Measurements from ENCODE around the gene NOSTRIN.

GRCh38 chr2:165112136-165112628, 91.7 kb downstream of the SCN3A start:
- PRO-cap = no peak

GRCh38 chr2:165573756-165574564, 104.5 kb downstream of the CSRNP3 start:
- PRO-cap = bidirectional peak, plus-strand start at chr2:165574241, minus-strand start at chr2:165574126

- PRO-cap = no peak
Observed at GRCh38 chr2:165682439-165682891, 111.6 kb downstream of the GALNT3 start.

DNA sequence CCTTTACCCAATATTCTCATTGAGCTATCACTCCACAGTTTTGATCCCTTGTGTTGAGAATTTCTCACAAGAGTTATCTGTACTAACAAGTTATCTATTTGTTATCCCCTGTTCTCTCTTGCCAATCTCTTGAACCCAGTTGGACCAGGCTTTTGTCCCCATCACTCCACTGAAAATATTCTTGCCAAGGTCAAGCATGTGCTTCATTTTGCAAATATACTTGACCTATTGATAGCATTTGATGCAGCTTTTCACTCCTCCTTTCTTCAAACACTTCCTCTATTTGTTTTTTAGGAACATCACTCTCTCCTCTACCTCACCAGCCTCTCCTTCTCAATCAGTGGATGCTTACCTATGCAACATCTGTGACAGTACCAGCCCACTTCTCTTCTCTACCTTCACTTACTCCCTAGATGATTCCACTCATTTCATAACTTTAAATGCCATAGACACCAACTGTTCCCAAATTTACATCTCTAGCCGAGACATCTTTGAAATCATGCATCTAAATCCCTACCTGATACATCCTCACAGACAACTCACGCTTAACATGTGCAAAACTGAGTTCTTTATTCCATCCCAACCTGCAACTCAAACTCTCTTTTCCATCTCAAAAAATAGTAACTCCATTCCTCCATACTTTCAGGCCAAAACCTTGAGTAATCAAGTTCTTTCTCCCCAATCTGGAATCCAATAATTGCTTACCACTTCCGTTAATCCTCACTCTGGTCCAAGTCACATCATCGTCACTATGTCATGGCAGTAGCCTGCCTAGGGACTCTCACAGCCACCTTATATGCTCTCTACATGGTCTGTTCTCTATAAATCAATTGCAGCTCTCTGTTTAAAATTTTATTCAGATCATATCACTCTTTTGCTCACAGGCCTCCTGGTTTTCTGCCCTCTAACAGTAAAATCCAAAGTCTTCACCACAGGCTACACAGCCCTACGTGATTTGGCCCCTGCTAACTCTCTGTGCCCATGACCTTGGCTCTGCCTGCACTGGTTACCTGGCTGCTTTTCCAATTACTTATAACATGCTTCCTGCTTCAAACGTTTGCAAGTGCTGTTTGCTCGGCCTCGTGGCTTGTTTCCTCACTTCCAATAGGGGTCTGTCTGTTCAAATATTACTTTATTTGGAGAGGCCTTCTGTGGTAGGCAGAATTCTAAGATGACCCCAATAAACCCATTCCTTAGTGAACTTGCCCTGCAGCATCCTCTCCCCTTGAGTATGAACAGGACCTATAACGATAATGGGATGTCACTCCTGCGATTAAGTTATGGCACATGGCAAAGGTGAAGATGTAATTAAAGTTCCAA, 188.9 kb downstream of the STK39 start:
- PRO-cap = no peak

DNA sequence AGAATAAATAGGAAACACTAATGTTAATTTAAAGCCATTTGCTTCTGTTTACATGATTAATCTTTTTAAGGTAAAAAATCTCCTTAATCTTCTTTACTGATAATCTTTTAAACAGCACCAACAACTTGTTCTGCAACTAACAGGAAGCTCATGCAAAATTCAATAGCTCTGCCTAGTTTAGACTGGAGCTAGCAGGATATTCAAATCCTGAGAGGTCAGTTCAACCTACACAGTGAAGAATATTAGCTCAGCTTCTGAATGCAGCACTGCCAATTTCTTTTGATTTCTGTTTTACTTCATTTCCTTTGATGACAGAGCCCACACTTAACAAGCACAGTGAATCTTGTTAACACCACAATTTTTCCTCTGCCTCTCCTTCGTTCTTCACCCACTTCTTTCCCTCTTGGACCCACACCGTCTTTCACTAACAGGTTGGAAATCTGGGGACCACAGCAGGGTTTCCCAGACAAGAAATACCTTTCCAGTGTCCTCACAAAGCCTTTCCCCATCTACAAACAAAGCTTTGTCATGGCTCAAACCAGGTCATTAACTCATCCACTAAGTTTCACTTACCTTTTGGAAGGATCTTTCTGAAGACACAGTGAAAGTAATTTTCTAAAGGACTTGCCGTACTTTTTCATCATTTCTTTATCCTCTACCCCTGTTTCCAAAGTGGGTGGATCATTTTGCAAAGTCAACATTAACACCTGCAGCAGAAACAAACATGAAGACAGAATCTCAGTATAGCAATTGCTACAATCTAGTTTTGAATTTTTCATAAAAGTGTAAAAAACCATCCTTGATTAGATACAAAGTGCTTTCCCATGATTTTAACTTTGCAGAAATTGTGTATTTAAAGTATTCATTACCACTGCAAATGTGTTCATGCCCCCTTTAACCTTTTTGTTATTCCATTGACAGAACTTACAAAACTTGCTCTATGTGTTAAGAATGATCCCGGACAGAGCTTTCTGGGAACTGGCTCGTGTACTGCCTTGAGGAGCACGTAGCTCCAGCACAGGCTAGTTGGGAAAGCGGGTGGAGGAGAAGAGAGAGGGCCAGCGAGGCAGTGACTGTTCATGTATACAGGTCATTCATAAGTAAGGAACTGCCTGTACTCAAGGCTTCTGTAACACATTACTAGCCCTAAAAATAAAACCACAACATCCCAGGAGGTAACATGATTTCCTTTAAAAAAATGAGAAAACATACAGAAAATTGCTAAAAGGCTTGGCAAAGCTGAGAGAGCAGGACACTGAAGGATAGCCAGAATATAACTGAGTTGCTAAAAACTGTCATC, 109.4 kb downstream of the STK39 start:
- PRO-cap = no peak

DNA sequence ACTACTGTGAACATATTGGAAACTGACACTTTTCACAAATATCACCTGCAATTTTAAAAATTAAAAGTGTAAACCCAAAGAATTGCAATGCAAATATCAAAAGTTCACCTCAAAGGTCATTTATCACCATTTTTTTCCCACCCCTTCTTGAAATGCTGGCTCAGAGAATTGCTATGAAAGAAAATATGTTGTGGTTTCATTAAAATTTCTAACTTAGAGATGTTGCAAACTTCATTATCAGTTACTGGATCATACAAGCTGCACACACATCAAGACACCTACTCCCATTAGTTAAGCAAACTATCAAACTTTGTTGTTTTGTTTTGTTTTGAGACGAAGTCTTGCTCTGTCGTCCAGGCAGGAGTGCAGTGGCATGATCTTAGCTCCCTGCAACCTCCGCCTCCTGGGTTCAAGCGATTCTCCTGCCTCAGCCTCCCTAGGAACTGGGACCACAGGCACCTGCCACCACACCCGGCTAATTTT, 37.1 kb downstream of the STK39 start:
- PRO-cap = no peak

DNA sequence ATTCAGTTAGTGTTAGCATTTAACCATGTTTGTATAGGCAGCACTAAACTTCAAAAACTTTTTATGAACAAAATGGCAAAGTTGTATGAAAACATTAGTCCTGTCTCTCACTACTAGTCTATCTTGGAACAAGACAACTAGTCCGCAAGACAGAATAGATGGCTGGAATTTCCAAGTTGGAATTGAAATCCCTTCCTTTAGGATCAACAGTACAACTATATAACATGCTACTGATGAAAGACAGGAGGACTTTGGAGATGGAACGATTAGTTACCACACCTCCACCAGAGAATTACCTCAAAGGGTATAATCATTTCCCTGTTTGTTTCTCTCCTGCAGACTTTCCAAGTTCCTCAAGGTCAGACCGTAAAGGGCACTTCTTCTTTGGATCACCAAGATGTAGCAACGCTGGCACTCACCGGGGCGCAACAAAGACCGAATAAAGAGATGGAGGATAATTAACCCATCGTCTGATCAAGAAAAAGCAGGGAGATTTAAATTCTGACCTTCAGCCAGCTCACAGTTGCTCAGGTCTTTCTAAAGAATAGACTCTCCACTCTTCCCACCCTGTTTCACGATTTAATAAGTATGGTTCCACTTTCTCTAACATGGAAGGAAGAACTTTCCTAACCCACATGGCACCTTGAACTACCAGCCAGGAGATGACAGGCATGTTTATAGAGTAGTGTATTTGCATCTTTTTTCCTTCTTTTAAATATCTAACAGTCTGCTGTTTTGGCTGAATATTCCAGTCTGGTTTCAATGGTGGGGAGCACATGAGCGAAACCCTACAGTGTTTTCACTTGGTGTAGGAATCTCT, 25.8 kb downstream of the STK39 start:
- PRO-cap = no peak

DNA sequence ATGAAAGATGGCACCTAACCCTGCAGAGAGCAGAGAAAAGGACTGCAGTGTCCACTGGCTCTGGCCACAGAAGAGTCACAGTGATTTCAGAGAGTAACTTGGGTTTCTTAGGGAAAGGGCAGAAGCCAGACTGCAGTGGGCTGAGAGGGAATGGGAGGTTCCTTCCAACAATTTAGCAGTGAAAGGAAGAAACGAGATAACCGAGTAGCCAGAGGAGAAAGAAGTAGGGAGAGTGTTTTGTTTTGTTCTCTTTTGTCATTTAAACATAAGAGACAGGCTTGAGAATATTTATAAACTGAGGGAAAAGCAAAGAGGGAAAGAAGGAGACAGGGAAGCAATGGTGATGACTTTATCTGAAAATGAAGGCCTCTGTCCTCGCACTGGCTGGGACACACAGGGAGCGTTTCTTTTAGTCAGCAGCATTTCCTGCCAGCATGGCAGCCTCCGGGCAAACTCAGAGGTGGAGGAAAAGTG, 6.5 kb downstream of the STK39 start:
- PRO-cap = no peak

GRCh38 chr2:168456825-168457321, 801 bp downstream of the CERS6 start:
- PRO-cap = no peak

DNA sequence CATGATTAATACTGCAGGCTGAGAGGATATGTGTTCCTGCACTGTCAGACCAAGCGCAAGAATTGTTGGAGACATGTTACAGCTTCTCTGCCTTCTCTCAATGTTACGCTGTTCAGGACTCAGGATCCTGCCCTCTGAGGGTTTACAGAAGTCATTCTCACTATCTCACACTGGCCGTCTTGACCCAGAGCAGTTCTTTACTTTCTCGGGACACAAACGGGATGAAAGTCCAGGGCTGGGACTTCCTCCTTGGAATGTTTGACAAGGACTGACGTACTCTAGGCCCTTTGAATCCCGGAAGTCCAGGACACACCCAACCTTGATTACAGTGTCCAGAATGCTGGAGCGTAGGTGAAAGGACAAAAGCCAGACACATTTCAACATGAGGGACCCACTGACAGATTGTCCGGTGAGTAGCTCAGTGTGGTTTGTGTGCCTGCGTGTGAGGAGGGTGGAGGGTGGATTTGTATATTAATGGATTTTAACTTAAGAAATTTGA, at the start of gene NOSTRIN:
Gene NOSTRIN (plus strand): TSS at position 373 of the 499 bp plus-strand sequence.
- PRO-cap = bidirectional peak, plus-strand start at position 343 of the sequence, minus-strand start at position 172 of the sequence

DNA sequence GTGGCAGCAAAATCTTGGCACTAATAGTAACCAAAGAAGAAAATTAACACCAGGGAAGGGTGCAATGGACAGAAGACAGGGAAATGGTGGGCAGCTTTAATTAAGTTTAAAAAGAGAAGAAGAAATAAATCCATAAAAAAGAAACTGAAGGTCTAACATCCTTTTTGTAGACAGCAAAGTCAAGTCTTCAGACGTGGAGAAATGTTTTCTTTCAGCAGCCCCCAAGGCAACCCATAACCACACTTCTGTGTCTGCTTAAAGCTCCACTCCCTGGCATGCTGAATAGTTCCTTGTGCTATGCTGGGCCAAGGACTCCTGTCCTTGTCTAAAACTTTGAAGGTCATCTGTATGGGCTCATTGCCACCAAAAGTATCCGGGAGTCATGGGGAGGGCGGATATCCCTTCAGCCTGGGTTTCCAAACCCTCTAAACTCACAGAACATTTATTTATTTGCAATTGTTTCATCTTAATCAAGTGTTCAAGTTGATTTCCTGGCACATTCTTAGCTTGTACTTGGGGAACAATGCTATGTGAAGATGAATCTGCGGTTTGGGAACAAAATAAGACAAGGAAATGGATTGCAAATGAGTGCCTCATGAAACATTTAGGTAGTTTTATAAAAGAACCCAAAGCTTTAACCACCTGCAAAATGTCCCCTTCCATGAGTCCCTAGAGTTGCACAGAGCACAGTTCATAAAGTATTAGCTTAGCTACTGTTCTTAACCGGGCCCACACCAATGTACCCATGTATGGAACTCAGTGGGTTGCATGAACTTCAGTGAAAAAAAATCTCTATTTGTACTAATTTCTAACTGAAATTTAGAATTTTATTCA, 1.8 kb downstream of the NOSTRIN start:
- PRO-cap = unidirectional peak, minus-strand start at position 280 of the sequence

DNA sequence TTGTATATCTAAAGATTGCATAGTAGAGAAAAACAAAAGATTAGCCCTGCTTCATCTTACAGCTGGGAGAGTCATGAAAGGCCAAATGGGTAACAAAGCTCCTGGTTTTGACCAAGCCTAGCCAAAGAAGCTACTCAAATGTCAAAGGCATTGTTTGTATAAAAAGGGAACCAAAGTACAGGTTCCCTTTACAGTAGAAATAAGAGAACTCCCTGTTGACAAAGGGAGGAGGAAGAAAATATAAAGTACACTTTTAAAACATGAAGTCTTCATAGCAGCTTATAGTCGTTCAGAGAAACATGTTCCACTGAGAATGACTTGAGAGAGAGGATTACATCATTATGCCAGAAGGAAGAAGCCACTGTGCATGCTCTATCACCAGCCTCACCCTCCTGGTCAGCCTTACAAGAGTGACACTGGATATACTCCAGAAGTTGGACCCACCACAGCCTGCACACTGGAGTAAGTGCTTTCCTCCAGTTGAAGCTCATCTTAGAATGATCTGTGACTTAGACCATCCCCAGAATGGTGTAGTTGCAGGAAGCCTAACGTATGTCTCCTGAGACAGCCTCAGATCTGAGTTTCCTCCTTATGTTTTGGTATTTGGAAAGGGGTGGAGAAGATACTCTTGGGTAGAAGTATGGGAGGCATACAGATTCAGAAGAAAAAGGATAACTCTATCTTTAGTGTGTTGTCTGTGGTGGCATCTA, 2.4 kb upstream of the DHRS9 start:
- PRO-cap = no peak

DNA sequence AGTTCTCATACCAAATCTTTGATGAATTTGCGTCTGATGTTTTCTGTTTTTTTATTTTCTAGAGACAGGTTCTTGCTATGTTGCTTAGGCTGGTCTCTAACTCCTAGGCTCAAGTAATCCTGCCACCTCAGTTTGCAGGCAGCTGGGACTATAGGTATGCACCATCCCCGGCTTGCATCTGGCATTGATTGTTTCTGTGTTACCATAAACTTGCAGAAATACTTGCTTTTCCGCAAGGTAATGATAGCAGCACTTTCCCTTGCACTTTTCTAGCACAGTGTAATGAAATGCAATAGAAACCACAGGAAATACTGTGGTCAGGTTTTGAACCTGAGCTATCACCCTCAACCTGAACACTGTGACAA, 38.2 kb downstream of the DHRS9 start:
- PRO-cap = no peak

- PRO-cap = no peak
Observed at GRCh38 chr2:169513923-169514309, 4.4 kb downstream of the KLHL41 start.

- PRO-cap = no peak
Observed at GRCh38 chr2:169601146-169601874, 17.2 kb downstream of the PPIG start.

DNA sequence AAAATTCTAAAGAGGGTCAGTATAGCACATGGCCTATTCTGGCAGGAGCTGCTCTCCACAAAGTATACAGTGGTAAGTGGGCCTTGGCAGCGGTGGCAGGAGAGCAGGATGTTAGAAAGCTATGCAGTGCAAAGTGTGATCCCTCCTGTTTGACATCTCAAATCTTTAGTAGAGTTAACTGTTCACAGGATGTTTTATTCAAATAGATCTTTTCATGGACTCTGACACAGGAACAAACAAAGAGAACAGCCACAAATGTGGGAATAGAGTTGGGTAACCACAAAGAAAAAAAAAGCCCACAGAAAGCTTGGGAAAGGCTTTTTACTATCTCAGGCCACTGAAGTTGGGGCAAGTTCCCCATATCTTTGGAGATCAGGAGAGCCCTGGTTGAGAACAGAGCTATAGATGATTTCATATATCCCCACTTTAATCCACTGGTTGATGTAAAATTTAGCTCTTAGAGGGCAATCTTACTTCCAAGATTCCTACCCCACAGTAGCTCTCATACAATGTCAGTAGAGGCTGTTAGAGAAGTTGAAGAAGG, 10.5 kb downstream of the CFAP210 start:
- PRO-cap = no peak

GRCh38 chr2:169711676-169711957, 17.3 kb downstream of the PHOSPHO2 start:
- PRO-cap = no peak

- PRO-cap = no peak
Observed at GRCh38 chr2:169734546-169735226, 1.1 kb downstream of the KLHL23 start.

DNA sequence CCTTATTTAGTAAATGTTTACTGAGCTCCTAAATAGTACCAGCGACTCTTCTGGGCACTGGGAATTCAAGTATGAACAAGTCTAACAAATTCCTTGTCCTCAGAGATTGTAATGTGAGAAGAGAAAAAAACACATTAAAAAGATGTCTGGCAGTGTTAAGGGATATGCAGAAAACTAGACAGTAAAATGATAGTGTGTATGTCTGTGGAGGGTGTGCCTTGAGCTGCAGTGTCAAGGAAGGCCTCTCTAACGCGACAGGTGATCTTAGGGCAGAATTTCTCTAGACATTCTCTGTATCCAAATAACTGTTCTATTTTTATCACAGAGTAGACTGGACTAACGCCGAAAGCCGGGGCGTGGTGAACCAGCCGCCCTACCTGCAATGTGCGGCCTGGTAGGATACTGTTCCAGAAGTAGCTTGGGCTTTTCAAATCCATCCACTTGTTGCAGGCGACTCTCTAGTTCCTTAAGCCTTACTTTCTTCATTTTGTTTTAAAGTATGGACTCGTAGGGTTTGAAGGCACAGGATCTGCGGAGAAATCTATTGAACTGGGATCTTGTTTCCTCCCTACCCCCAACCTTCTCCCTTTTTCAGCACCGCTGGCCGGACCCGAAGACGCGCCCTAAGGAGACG, 476 bp downstream of the METTL5 start:
- PRO-cap = no peak

DNA sequence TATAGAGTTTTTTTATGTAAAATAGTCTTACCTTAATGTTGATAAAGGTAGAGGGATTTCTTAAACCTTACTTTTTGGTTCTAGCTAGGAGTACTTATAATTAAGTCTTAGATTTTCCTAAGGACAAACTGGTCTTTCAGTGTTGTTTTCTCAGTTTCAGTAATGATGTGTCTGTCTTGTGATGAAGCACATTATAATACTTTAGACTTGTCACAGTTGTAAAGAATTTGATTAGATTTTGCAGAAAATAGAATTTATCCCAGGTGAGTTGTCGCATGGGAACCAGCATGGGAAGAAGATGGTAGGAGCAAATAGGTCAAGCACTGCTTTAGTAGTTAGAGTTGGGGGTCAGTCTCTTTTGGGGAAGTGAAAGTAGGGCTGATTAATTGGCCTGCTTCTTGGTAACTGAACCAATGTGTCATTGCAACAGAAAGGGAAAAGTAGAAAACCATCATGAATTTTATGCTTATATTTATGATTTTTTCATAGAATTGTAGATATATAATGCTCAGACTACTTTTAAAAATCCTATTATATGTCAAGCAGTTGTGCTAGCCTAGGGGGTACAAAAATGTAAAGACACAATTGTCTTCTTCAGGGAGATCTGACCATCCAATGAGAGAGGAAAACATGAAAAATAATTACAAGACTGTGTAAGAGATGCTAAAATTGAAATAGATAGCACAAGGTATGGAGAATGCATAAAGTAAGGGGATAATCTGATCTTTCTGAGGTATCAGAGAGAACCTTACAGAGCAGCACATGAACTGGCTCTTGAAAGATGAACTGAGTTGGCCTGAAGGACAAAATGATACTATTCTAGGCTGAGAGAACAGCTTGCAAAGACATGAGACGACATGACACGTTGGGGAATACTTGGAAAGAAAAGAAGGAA, 153.1 kb upstream of the MYO3B start:
- PRO-cap = no peak

All from parotid gland (tissue), 1 donor.